Sigmoid colon (tissue), 4 donors: ENCODE measurements around the gene IGSF10.

DNA sequence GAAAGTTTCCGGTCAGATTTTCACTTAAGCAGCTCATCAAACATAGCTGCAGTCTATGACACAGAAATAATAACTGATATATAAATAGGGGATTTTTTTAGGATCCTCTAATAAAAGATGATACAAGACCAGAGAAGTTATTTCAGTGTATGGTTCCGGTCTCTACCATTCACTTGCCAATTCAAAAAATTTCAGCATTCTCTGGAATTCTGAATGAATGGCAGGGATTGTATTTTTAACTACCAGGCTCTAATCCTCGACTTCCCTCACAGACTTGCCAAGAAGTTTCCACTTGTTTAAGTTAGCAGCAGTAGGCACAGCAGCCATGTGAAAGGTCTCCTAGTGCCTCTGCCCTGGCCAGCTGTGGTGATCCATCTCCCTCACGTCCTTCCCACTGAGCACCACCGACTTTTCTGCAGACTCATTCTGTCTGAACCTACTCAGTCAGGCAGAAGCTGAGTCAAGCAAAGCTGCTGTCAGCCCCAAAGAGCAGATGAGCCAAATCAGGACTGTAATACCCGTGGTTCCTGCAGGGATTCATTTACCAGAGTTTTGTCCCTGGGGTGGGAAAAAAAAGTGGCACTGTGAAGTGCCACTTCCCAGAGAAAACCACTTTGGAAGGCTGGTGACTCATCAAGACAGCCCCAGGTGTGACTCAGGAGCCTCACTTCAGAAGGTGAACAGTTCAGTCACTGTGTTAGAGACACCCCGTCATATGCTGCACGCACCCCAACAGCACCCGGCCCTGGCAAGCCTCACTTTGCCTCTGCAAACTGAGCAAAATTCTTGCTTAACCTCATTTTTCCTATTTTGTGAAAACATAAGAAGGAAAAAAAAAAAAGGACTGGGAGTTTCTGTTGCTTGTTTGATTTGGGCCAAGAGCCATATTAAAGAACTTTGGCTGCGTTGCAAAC is 76.1 kb downstream of the WWTR1 start:
- PRO-cap = no peak
- RAMPAGE, long total RNA, 4 experiments = no peak in any of the 4 experiments

DNA sequence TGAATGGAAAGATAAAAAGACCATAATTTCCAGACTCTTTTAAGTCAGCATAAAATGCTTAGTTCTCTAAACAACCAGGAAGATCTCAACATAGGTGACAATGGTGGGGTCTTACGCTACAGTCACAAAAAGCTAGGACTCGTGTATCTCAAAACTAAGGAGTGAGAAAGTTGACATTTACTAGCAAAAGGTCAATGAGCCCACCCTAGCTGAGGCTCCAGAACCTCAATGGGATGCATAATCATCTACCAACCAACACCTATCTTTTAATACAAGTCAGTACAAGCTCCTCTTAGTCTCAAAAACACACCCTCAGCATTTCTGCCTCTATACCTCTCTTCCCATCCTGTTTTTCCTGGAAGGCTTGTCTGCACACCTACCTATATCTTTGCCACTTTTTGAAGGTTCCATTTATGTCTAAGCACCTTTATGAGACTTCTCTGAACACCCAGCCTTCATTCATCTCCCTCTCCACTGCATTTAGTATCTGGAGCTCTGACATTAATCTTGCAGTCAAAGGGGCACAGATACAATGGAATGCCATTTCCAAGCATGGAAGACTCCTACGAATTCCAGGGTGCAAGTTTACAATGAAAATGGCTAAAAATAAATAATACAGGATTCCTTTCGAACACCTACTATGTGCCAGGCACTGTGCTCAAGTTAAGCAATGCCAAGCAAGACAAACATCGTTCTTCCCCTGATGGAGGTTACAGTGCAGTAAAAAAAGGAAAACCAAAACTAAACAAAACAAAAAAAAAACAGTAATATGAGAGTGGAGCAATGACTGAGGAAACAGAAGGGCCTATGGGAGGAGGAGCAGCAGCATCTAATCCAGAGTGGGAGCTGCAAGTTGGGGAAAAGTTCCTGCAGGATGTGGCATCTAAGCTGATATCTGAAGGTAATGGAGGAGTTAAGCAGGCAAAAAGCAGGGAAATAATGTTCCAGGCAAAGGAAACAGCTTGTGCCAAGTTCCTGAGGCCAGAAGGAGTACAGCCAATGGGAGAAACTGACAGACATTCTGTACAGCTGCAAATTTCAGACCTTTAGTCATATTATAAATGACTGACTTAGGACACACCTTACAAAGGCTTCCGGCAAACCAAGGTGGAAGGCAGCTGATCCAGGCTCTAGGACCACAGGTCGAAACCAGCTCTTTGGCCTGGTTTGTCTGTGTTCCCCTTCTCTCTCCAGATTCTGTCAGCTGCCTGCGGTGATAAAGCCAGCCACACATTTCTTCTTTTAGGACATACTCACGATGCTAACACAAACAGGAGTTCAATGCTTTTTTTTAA is 9.7 kb downstream of the WWTR1 start:
- PRO-cap = no peak
- RAMPAGE, long total RNA, 4 experiments = no peak in any of the 4 experiments

DNA sequence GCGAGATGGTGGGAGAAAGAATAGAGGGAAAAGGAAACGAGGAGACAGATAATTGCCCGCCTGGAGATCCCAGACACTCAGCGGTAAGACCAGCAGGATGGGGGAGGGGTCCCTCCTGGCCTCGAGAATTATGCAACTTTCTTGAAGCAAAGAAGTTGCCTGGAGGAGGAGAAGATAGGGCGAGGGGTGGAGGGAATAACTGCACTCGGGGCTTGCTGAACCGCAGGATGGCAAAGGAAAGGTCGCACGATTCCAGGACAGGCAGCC is 508 bp downstream of the WWTR1 start:
- PRO-cap = no peak
- RAMPAGE, long total RNA, 4 experiments = no peak in any of the 4 experiments

DNA sequence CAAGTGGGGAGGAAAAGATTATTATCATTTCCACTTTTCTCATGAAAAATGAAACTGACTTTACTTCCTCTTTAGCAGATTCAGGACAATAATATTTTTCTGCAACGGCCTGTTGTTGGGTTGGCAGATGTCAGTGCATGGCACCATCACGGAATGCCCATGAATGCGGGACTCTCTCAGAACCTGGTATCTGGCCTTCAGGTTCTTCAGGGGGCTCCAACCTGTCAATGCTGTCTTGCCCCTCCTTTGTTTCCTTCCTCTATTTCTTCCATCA is 11.1 kb downstream of the ANKUB1 start:
- PRO-cap = no peak
- RAMPAGE, long total RNA, 4 experiments = no peak in any of the 4 experiments

DNA sequence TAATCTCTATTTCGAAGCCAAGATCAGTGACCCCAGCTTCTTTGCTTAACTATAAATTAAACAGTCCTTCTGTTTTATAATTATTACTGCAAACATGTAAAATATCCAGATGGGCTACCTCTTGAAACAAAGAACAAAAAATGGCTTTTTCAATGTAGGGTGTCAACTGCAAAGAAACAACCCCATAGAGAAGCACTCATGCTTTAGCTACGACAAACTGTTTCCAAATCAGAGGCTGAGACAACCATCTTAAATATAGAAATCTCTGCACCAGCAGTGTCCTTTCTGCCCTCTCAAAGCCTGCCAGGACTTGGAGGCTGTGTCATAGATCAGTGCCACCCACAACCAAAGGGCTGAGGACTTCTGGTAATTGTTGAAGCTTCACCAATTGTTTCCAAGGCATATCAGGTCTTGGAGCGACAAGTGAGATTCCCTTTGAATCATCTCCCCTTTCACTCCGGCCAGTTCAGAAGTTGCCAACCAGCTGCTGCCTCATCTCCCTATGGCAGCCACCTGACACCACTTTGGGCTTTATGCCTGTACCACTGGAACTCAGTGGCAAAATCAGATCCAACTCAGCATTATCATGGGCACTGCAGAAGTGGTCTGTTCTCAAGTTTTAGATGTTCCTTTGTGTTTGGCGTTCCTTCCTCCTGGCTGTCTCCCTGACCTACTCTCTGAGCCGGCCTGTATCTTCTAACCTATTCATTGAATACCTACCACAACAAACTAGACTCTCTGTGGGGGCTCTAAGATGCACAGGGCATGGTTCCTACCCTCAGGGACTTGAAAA is 90.6 kb upstream of the PFN2 start:
- PRO-cap = no peak
- RAMPAGE, long total RNA, 4 experiments = no peak in any of the 4 experiments

DNA sequence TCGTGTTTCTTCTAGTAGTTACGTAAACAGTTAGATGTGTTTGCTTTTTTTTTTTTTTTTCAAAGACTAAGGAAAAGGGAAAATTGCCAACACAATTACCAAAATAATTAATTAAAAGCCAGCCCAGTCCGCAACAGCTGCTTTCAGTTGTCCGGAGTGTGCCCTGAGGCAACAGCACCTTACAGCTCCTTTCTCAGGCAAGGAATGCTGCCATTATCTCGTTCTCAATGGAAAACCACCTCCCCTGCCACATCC is 129.2 kb upstream of the TSC22D2 start:
- PRO-cap = no peak
- RAMPAGE, long total RNA, 4 experiments = no peak in any of the 4 experiments

GRCh38 chr3:150384599-150385261 is 23.4 kb upstream of the TSC22D2 start:
- PRO-cap = no peak
- RAMPAGE, long total RNA, 4 experiments = no peak in any of the 4 experiments

- PRO-cap = no peak
- RAMPAGE, long total RNA, 4 experiments = no peak in any of the 4 experiments
These were observed 22.7 kb upstream of the TSC22D2 start for GRCh38 chr3:150385262-150385864.

- PRO-cap = no peak
- RAMPAGE, long total RNA, 4 experiments = no peak in any of the 4 experiments
These were observed 25.8 kb downstream of the TSC22D2 start for GRCh38 chr3:150433781-150434430.

- PRO-cap = no peak
- RAMPAGE, long total RNA, 4 experiments = no peak in any of the 4 experiments
These were observed 50.7 kb downstream of the TSC22D2 start for GRCh38 chr3:150458655-150459324.

- PRO-cap = no peak
- RAMPAGE, long total RNA, 4 experiments = no peak in any of the 4 experiments
These were observed 4.2 kb downstream of the SELENOT start for GRCh38 chr3:150607262-150607839.

GRCh38 chr3:150738313-150739442 is 24.3 kb downstream of the SIAH2 start:
- PRO-cap = no peak
- RAMPAGE, long total RNA, 4 experiments = no peak in any of the 4 experiments

- PRO-cap = no peak
- RAMPAGE, long total RNA, 4 experiments = no peak in any of the 4 experiments
These were observed 6.1 kb downstream of the SIAH2 start for GRCh38 chr3:150756461-150757582.

DNA sequence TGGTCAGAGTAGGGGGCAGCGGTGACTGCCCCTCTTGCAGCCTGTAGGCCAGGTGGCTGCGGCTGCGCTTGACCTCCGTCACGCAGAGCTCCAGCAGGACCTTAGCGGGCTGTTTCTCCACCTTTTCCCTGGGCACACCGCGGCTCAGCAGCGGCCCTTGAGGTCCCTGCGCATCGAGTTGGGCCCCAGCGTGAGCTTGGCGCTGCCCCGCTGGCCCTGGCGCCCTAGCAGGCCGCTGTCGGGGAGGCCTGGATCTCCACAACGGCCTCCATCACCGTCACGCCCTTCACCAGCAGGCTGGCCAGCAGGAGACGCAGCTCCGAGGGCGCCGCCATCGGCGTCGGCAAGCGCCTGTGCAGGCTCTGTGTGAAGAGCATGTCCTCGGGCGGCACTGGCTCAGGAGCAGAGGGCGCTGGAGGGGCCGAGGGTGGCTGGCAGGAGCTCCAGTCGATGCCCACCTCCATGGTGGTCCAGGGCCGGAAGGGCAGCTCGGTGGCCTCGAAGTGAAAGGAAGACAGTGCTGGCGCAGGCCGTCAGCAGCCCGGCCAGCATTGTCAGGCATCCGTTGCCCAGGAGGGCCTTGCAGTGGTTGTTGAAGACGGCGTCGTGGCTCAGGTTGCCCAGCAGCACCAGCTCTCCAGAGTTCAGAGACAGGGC is 16.2 kb upstream of the SIAH2 start:
- PRO-cap = no peak
- RAMPAGE, long total RNA, 4 experiments = no peak in any of the 4 experiments

- PRO-cap = no peak
- RAMPAGE, long total RNA, 4 experiments = no peak in any of the 4 experiments
These were observed 14.9 kb downstream of the MINDY4B start for GRCh38 chr3:150890181-150890899.

- PRO-cap = no peak
- RAMPAGE, long total RNA, 4 experiments = no peak in any of the 4 experiments
These were observed 8.7 kb downstream of the P2RY14 start for GRCh38 chr3:151269600-151270073.

GRCh38 chr3:151387429-151388084 is 3.0 kb upstream of the P2RY12 start:
- PRO-cap = no peak
- RAMPAGE, long total RNA, 4 experiments = no peak in any of the 4 experiments

DNA sequence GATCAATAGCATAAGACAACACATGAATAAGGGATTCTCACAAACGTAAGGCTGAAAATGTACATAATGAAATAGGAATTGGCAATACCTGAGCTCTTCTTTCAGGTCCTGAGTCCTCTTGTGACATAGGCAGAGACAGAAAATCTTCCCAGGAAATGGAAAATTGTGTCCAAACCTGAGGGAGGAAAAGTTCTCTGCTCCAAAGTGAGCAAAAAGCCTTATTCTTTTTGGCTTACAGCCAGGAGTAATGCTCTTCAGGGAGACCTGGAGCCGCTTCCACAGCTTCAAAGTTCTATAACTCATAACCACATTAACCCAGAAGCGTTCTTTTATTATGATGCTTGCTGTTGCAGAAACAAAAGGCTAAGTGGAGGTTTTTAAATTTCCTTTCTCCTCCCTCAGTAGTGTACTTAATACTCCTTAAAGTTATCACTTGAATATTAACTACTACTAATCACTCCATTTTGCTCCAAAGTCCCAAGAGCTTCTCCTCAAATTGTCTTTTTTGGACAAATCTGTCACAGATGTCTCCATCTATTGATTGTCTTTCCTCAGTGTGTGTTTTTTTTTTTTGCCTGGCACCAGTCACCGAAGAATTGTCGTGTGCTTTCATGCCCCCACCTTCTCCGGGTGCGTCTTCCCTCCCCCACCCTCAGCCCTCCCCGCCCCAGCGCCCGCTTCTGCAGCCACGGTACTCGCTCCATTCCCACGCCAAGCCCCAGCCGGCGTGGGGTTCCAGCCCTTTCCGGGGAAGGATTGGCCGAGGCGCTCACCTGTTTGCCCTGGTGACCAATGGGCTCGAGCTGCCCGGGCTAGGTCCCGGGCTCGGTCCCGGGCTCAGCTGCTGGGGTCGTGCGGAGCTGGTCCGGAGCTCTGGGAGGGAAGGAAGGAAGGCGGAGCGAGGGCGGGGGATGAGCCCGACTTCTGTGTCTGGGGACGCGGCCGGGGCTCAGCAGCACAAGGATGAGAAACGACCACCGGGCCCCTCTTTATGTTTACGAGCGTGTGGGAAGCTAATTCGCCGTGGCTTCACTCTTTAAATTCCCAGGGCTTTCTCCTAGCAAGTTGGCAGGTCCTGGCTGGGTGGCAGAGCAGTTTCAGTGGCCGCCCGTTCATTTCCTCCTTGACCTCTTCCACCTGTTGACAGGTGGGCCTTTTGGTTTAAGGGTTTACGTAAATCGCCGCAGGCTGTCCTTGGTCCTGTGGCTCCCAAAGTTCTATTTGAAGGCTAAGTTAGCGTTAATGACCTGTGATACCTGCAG is at the start of gene IGSF10:
Gene IGSF10 (minus strand): TSS at position 889 of the 1,262 bp plus-strand sequence.
- PRO-cap = no peak
- RAMPAGE, long total RNA, 4 experiments = start-site peak on the minus strand in 2 of 4 experiments, centred at positions 227 to 875 of the sequence, 5 to 19 reads per replicate

DNA sequence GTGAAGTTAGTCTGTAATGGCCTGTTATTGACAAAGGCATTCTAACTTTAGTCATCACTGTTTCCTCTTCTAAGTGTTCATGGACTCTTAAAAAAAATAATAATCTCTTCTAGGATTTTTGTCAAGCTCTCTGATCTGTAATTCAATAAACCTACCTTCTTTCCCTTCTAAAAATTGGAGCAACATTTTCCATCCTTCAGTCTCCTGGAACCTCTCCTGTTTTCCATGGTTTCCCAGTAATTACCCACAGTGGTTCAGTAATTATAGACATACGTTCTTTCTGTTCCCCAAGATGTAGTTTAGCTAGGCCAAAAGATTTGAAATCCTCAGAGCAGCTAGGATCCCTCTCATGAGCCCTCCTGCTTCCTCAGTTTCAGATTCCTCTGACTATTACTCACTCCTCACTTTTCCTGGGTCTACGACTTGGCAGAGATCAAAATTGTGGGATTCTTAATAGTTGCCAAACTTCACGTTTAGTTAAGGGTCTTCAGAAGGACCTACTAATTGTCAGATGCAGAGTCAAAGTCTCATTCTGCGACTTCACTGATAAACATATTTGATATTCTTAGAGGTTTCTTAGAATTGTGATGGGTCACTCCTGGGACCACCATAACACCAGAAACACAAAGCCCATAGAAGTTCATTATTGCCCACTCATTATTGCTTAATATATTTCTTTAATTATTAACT is 76.9 kb upstream of the IGSF10 start:
- PRO-cap = no peak
- RAMPAGE, long total RNA, 4 experiments = no peak in any of the 4 experiments

DNA sequence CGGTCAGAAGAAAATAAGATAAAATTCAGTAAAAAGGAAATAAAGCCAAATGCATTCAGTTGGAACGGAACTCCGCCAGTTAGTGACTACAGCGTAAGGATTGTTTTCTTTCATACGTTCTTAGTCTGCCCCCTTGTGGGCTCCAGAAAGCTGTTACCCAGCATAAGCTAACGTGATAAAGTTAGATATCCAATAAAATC is 25.0 kb downstream of the AADAC start:
- PRO-cap = no peak
- RAMPAGE, long total RNA, 4 experiments = no peak in any of the 4 experiments